Left cardiac atrium (tissue), 1 donor: ENCODE measurements around a stretch of chr13.

DNA sequence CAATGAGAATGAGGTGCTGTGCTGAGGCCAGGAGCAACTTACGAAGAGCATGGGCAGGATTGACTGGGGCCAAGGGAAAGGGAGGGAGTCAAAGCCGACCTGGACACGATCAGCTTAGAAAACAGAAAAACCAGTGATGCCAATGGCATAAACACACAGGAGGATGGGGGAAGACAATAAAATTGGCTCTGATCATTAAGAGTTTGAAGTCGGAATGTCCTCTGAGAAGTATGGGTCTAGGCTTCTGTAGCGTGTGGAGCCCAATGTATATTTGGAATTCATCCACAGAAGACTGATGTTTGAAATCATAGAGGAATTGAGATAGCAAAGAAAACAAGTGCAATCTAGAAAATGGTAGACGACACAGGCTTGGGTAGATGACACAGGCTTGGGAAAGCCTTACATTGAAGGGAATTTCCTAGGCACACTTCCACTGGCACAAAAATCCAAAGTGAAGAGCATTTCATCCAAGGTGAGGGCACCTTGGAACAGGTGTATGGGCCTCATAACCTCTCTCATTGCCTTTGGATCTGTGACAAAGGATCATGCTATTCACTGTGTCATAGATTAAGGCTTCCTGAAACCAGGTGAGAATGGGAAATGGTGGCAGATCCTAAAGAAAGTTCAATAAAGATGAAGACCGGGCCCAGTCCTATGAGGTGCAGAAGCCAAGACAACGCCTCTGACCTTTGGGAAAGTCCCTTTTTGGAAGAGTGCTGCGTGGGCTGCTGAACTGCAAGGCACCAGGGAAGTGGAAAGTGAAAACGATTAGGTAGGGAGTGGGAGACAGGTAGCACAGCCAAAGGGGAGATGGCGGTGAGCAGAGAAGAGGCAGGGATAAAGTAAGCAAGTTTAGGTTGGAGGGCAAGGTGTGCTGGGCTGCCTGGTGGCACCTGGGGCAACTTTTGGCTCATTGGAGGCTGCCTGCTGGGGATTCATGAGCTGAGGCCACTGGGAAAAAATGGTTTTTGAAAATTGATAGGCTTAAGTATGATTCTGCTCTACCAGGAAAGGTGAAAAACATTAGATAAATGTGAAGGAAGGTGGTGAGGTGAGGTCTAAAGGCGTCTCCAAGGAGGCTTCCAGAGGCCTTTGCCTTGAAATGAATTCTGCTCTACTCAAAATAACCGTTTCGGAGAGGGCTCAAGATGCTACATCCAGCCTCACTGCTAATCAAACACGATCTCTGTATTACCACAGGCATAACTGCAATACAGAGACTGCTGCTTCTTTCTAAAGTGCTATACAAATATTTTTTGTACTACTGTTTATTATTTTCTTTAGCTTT lies 16.2 kb downstream of the MBNL2 start:
- PRO-cap, result no peak

DNA sequence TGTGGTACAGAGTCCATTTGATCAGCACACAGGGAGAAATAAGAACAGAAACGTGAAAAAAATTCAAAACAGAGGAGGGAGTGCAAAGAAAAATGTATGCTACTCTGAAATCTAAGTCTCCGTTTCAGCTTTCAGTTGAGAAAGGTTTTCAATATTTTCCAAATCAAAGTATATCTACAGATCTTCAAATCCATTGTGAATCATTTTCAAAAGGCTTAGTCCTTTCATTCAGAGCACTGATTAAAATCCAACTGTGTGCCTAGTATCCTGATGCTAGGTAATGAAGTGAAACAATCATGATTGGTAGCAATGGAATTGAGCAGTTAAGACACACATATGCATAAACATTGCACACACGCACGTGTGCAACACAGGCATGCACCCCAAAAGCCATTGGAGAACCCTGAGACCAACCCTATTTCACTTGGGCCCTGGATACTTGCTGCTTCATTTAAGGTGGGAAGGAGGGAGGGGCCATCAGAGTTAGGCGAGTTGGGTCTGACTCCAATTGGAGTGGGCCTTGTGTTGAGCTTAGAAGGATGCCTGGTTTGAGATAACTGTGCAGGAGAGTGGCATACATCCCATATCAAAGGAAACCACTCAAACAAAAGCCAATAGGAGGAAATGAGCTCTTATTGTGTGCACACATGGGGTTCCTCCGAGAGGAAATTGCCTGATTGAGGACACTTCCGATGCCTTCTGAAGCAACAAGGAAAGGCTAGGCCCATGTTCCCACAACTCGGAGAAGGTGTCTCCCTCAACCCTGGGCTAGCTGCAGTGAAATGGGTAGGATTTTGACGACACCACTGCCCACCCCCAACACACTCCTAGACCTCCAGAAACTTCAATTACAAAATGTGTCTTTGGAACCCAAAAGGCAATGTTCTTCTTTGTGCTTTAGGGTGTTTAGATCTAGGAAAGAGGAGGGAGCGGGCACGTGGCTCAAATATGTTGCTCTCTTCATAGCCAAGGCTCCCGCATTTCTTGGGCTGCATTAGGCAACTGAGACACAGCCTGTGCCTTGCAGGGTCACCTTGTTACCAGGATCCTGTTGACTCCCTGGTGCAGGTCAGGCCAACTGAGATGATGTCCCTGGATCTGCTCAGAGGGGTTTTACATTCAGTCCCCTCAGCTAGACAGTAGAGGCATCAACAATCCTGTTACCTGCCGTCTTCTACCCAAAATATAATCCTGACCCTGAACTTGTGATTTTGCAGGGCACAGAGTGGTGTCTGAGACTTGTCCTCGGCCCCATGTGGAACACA lies 19.6 kb downstream of the MBNL2 start:
- PRO-cap, result no peak

- PRO-cap, result no peak
These were observed 22.9 kb downstream of the MBNL2 start for GRCh38 chr13:97245138-97245387.

- PRO-cap, result no peak
These were observed 35.7 kb downstream of the MBNL2 start for GRCh38 chr13:97257634-97258504.

DNA sequence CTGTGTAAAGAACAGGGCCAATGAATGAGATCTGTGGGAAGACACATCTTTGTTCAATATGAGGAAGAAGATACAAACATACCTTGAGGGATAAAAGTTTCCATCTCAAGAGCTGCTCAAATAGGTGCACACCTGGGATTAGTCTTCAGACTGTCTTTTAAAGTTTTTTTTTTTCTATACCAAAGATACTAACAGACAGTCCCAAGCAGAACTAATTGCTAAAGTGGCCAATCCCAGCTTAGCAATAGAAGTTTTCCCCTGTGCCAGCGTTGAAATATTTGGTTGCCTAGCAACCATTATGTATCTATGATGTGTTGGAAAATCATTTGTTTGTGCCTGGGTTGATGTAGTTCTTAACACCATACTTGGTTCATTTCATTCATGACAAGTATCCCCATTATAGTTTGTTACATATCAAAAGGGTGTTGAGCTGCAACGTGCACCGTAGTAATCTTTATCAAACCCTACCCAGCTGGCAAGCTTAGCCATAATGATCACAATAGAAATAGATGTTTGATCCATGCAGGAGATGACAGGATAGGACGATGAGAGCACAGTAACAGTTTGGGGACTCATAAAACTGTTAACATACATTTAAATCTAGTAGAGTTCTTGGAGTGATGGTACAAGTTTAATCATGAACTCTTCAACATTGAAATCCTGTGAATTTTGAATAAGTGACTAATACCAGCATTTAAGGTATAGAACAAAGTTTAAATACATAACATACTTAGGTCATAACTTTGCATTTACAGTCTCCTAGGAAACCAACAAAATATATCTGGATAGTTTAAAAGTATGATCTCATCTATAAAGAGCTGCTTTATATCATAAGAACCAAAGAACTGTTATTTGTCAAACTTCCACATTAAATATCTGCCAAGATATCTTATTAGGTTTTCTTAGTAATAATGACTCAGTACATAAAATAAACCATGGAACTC lies 73.3 kb downstream of the MBNL2 start:
- PRO-cap, result no peak

GRCh38 chr13:97975212-97976331 lies 22.1 kb downstream of the IPO5 start:
- PRO-cap, result no peak

DNA sequence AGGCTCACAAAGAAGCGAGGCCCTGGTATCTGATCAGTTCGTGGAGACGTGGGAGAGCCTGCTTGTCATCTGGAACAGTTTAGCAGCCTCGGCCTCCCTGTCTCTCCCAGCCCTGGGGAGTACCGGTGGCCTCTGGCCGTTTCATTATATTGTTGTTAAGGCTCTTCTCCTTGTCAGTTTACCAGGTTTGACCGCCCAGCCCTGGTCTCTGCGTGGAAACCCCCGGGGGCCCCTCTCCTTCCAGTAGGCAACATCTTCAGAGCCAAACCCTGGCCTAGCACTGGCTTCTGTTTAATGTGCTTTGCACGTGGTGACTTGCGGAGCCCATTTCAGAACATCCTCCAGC lies 1.4 kb downstream of the FARP1 start:
- PRO-cap, result no peak

DNA sequence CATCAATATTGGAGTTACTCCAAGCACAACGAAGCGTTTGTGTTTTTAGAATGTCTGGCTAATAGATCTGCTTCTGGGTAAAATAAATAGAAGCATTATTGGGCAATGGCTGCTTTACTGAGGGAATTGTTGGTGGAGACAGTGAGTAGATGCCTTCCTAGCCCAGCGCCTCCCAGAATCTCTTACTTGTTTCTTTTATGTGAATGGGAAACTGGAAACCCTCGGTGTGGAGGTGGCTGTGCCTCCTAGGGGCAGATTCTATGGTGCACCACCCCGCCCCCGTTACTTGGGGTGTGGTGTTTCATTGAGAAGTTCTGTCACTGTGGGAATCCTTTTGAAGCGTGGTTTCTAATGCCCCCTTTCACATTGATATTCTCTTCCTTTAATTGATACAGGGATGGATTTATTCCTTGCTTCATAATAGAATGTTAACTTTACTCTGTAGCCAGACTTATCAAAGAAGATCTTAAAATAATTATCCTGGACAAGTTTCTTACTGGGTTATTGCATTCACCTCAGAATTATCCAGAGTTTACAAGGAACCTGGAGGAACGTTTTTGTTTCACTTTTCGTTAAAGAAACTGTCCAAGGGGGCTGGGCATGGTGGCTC lies 2.2 kb downstream of the FARP1 start:
- PRO-cap, result no peak

DNA sequence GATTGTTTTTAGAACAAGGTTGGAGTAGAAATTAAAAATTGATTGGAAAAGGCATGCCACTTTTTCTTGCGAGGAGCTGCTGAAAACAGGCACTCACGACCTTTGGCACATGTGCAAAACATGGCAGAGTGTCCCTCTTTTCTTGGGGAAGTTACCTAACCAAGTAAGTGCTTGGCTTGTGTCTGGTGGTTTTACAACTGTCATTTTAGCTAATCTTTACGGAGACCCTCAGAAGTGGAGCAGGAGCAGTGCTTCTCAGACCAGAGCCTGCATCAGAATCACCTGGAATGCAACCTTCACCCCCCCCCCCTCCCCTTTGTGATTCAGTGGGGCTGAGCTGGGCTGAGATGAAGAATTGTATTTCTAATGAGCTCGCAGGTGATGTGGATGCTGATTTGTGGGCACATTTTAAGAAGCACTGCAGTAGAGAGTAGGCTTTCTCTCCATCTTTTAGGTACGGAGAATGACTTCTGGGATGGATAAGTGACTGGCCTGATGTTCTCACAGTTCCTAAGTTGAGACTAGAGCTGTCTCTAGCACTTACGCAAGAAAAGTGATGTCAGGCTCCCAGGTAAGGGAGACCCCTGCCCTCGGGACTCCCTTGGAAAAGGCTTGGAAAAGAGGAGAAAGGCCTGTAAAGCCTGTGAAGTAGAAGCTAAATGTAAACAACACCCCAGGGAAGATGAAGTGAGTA lies 23.2 kb upstream of the RNF113B start:
- PRO-cap, result no peak

GRCh38 chr13:98279630-98280310 lies 102.7 kb upstream of the RNF113B start:
- PRO-cap, result no peak

GRCh38 chr13:98327720-98328791 lies 151.0 kb upstream of the RNF113B start:
- PRO-cap, result no peak

DNA sequence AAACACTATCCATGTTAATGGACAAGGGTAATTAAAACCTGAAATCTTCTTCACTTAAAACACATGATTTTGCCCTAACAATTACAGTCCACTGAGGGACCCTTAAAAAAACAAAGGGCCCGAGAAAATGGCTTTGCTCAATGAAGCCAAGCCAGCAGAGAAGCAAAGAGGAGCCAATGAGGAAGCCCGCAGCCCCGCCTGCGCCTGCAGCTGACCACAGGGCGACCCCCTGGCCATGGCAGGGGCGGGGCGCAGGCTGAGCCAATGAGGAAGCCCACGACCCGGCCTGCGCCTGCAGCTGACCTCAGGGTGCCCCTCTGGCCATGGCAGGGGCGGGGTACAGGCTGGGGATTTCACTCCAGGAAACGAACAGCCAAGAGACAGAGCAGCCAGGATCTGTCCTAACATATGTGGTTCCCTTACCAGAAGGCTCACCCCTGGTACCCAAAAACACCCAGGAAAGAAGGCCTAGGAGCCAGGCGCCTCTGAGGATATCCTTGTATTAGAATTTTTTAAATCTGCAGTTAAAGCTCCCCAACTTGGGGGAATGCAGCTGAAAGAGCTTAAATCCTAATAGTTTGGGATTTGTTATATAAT lies 101.4 kb downstream of the STK24 start:
- PRO-cap, result no peak

- PRO-cap, result no peak
These were observed 100.3 kb downstream of the STK24 start for GRCh38 chr13:98476490-98477081.

DNA sequence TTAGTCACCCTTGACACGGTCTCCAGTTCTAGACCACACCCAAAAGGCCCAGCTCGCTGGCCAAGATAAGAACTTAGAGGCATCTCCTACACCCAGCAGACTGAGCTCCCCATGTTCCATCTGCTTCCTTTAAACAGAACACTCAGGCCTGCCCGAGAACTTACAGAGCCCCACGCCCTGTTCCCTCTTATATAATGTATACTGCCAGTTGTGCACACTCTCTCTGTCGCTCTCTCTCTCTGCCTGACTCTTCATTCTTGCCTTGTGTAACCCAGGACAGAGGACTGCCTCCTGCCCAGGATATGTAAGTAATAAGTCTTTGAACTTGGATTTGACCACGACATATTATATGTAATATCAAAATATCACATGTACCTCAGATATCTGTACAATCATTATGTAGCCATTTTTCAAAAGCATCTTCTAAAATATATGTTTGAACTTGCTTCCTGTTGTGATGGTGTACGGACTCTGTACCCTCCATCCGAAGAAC lies 67.2 kb downstream of the STK24 start:
- PRO-cap, result unidirectional peak, minus-strand start at position 102 of the sequence

DNA sequence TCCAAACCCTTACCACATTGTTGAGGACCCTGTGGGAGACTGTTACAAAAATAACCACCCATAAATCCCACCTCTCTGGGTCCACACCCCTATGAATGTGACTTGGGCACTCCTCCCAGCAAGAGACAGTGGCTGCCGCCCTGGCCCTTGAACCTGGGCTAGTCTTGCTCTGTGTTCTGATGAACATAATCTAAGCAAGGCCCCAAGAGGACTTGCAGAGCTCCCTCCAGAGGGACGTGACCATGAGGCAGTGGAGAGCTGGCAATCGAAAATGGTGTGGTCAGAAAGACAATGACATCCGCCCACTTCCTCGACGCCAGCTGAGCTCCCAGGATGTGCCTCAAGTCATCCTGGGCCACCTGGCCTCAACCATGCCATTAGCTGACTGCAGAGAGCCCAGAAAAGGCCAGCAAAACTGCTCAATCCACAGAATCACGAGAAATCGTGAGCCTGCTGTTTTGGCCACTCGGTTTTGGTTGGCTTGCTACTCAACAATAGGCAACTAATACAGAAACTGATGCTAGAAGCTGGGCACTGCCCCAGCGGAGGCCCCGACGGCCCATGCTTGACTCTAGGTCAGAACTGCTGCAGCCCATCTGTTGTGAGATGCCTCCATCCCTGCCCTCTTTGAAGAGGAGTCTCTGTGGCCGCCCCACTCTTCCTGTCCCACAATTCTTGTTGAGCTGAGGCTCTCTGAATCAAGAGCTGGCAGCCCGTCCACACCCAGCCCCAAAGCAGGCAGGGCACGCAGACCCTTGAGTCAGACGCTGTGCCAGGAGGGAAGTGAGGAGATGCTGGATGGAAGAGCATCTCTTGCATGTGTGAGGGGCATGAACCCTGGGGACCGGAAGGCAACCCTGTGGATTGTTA lies 53.3 kb downstream of the STK24 start:
- PRO-cap, result no peak

DNA sequence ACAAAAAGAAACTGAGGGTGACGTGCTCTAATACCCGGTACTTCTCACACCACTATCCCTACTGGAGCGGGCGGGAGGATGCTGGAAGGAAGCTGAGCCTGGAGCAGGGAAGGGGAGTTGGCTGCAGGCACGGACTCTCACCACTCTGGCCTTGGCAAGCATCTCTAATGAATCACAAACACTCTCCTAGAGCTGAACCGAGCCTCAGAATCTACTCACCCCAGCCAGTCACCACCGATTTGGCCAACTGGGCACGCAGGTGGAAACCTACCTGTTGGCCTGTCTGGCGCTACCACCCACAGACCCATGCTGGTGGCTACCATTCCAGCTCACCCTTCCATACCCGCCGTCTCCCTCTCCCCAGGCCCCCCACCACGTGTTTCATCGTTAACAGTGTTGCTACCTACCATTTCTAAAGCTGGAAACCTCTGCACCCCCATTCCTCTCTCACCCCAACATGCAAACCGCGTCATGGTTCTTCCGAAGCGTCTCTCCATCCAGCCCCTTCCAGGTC lies 48.0 kb downstream of the STK24 start:
- PRO-cap, result no peak

DNA sequence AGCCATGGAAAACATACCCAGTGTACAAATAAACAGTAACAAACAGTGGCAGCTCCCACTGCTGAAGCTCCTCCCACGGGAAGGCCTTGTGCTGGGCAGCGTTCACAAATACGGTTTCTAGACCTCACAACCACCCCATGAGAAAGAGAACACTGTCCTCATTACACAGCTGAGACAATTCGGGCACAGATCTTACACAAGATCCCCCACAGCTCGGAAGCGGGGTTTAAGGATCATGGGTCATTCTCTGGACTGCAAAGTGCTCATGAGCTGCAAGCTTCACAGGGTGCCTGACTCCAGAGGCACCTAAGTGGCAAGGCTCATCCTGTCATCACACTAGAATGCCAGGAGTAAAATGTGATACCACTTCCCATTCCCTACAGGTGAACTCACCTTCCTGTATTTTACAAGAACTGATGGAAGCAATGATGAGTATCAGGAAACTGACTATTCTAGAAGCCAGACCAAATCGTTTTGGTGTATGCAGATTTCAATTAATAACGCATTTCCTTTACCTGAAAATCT lies 41.3 kb downstream of the STK24 start:
- PRO-cap, result no peak

- PRO-cap, result no peak
These were observed 27.5 kb downstream of the STK24 start for GRCh38 chr13:98548948-98550176.

- PRO-cap, result no peak
These were observed 18.9 kb downstream of the STK24 start for GRCh38 chr13:98557860-98558629.

GRCh38 chr13:98568211-98568442 lies 8.8 kb downstream of the STK24 start:
- PRO-cap, result no peak